Type B pancreatic cell (in vitro differentiated cells): ENCODE data around the gene NAGPA.

GRCh38 chr16:4886878-4887359 is 39.6 kb downstream of the UBN1 start:
- PRO-cap: no peak

GRCh38 chr16:4910713-4910986 is 26.3 kb downstream of the PPL start:
- PRO-cap: no peak

GRCh38 chr16:4924667-4925337 is 12.1 kb downstream of the PPL start:
- PRO-cap: no peak

- PRO-cap: bidirectional peak, plus-strand start at chr16:5033955, minus-strand start at chr16:5033914
Observed at GRCh38 chr16:5033752-5034079, at the start of gene NAGPA. NAGPA (minus strand) TSS chr16:5033935.

DNA sequence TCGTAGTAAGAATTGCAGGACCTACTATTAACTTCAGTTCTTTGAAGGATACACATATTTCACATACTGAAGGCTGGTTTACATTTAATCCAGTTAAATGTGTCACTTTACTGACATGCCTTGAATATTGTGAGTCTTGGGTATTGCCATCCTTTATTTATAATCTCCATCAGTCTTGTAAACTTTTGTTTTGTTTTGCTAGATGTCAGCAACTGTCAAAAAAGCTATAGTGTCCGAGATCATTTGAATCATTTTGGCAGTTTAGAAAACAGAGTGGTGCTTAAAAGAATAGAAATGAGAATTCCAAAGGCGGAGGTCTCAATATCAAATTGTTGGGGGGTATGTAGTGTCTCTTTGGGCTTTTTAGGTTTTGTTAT is 529.2 kb downstream of the RBFOX1 start:
- PRO-cap: no peak

- PRO-cap: no peak
Observed at GRCh38 chr16:8113151-8113516, 477.2 kb downstream of the TMEM114 start.

DNA sequence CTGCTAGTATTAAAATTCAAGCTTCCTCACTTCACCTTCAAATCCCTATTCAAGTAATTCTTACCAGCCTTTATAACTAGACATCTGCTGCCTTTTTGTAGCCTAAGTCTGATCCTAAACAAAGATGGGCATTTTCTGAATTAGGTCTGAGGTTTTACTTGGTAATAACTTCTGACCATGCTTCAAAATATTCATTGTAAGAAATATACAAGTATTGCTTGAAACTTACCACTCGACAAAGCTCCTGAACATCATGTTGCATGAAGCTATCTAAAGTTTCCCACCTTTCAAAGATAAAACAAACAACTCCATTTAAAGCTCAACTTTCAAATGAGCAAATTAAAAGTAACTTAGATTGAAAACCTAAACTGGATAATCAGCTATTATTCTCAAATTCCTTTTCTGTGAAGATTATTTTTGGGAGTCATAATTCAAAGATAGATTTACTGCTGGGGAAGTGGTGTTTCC is 34.2 kb downstream of the LITAFD start:
- PRO-cap: no peak

DNA sequence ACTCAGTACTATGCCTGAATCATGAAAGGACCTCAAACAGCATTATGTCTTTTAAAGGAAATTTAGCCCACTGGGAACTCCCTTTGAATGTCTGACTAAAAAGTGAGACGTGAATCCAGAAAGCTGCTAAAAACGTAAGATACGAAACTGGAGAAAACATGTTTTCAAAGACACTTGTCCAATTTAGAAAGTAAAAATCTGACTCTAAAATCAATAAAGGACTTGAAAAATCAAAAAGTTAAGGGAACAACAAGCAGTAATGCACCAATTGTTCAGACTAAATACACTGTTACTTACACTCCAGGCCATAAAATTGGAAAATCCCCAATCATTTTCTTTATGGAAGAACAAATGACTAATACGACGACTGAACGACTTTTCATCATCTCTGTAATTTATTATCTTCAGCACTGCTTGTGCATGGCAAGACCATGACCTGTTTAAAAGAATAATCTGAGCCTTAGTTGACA is 38.7 kb downstream of the LITAFD start:
- PRO-cap: no peak

DNA sequence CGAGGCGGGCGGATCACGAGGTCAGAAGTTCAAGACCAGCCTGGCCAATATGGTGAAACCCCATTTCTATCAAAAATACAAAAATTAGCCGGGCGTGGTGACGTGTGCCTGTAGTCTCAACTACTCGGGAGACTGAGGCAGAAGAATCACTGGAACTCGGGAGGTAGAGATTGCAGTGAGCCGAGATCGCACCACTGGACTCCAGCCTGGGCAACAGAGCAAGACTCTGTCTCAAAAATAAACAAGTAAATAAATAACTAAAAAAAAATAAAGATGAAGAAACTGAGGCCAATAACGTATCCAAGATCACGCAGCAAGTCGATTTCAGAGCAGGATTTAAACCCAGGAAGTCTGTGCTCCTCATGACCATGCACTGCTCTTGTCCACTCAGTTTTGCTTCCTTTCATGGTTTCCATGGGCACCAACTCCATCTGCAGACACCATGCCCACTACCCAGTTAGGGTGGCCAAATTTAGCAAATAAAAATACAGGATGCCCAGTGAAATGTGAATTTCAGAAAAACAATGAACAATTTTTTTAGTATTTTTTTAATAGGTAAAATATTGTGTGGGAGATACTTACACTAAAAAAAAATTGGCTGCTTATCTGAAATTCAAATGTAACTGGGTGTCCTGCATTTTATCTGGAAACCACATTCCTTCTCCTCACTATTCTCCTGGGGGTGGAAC is 40.1 kb upstream of the HAPSTR1 start:
- PRO-cap: no peak

DNA sequence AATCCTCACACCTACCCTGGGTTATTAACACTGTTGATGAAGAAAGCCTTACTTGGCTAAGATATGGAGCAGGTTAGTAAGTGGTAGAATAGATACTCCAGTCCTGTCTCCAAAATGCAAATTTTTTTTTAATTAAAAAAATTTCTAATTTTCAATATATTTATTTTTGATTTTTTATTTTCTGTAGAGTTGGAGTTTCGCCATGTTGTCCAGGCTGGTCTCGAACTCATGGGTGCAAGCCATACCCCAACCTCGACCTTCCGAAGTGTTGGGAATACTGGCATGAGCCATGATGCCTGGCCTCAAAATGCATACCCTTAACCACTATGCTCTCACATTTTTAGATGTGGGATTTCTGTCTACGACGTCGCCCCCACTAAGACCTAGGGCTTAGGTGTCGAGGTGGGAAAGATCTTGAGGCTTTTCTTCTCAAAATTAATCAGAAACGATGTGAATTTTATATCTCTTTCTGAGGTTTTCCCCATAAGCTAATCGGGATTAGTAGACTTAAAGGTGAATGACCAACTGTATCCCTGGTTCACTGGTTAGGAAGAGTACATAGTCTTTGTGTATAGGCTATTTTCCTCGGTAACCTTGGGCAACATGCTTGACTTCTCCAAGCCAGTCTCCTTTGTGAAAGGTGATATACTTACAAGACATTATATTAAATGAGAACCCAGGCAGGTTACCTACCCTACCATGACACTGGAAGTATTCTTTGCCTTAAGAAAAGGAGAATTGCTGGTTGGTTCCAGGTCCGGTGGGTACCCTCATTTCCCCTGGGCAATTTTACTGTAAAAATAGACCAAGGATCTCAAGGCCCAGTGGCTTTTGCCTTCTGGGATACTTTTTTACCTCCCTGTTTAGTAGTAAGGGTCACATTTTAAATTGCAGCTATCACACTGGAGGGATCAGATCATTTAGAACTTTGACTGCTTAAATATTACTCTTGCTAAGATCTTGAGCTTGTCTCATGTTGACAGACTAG is 17.0 kb downstream of the HAPSTR1 start:
- PRO-cap: no peak

GRCh38 chr16:9364510-9365022 is 273.1 kb downstream of the HAPSTR1 start:
- PRO-cap: no peak

DNA sequence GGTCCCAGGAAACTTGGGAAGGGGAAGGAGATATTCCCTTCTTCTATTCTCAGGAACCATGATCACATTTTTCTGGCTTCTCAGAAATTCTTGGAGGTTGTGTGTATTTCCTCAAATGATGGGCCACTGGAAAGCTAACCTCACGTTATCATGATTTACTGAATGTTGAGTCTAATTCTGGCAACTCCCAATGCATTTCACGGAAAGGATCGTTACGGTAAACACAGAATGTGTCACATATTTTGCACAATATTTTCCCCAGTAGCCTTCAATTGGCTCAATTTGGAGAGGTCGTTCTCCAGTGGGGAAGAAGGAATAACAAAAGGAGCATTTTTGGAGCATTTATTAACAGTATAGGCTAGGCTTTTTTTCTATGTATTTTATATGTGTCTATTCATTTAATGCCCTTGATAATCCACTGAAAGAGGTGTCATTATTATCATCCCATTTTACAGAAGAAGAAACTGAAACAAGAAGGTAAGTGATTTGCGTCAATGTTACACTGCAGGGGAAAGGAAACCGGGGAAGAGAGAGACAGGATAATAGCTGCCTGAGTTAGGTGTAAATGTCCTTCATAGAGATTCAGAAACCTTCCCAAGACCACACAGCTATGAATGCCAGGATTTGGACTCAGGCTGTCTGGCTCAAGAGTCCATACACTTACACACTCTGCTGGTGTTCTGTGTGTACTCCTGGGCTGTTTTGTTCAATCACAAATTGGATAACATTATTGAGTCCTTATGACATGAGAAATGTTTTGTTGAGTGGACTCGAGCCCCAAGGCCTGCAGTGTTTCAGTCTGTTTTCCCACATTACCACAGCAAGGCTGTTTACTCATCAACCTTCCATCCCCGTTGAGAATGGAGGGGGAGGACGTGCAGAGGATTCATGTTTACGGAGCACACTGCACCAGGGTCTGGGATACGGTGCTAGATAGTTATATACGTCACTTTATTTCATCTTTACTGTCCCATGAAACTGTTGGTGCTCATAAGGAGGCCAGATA is 450.6 kb downstream of the HAPSTR1 start:
- PRO-cap: no peak

GRCh38 chr16:10425864-10426397 is 40.1 kb downstream of the ATF7IP2 start:
- PRO-cap: no peak

DNA sequence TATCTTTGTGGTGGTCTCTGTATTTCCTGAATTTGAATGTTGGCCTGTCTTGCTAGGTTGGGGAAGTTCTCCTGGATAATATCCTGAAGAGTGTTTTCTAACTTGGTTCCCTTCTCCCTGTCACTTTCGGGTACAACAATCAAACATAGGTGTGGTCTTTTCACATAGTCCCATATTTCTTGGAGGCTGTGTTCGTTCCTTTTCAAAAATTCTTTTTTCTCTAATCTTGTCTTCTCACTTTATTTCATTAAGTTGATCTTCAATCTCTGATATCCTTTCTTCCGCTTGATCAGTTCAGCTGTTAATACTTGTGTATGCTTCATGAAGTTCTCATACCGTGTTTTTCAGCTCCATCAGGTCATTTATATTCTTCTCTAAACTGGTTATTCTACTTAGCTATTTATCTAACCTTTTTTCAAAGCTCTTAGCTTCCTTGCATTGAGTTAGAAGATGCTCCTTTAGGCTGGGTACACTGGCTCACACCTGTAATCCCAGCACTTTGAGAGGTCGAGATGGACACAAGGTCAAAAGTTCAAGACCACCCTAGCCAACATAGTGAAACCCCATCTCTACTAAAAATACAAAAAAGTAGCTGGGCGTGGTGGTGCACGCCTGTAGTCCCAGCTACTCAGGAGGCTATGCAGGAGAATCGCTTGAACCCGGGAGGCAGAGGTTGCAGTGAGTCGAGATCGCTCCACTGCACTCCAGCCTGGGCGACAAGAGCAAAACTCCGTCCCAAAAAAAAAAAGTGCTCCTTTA is 65.6 kb downstream of the ATF7IP2 start:
- PRO-cap: no peak

- PRO-cap: no peak
Observed at GRCh38 chr16:10514750-10515427, 65.5 kb downstream of the EMP2 start.

DNA sequence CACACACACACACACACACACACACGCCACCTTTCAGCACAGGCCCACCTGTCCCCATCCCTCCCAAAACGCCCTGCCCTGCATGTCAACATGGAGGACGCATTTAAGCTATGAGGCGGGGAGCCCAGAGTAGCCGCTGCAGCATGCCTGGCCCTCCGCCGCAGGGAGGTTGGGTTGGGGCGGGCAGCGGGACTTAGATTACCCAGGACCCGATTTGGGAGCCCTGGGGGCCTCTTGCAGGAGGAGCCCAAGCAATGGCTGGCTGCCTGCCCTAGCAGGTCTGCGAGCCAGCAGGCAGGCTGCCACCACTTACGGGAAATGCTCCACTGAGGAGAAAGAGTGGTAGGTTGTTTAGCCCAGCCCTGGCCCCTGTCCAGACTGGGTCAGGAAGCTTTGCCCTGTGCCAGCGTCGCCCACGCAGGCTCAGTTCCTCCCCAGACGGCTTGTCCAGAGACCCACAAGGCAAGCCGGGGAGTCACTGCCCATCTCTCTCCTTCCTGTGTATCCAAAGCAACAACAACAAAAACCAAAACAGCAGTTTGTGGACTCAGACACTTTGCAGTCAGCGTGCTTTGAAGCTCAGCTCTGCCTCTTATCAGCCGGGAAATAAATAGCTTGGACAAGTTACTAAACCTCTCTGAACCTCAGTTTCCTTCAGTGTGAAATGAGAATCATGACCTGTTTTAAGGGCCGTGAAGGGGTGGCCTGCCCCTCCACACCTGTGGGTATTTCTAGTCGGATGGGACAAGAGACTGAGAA is 10.3 kb upstream of the TVP23A start:
- PRO-cap: no peak

DNA sequence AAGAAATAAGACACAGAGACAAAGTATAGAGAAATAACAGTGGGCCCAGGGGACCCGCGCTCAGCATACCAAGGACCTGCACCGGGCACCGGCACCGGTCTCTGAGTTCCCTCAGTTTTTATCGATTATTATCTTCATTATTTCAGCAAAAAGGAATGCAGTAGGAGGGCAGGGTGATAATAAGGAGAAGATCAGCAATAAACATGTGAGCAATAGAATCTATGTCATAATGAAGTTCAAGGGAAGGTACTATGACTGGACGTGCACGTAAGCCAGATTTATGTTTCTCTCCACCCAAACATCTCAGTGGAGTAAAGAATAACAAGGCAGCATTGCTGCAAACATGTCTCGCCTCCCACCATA is 10.9 kb upstream of the TVP23A start:
- PRO-cap: no peak

DNA sequence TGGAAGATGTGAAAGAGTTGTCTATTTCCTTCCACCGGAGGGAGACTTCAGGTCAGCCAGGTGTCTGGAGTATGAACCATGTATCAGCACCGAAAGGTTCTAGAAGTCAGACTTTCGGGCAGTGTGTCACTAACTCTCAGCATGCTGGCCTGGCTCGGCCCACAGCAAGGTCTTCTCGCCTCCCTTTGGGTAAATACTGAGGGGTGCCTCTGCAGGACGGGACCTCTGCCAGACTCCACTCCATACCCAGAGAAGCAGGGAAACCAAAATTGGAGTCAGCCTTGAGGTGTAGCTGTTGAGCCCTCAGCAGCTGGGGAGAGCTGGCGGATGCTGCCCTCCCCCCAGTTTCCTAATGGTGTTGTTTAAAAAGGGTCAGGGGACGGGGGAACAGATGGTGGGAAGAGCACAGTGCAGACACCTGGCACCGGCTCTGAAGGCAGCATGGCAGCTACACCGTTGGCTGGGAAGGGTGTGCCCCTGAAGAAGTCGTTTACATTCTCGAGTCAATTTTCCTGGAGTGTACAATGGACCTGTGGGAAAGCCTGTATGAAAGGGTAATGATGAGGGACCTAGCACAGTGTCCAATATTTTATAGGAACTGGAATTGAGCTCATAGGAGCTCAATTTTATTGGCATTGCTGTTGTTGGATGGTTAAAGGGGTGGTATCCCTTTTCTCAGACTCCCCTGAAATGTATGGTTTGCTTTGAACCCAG is 679 bp downstream of the CIITA start:
- PRO-cap: no peak

DNA sequence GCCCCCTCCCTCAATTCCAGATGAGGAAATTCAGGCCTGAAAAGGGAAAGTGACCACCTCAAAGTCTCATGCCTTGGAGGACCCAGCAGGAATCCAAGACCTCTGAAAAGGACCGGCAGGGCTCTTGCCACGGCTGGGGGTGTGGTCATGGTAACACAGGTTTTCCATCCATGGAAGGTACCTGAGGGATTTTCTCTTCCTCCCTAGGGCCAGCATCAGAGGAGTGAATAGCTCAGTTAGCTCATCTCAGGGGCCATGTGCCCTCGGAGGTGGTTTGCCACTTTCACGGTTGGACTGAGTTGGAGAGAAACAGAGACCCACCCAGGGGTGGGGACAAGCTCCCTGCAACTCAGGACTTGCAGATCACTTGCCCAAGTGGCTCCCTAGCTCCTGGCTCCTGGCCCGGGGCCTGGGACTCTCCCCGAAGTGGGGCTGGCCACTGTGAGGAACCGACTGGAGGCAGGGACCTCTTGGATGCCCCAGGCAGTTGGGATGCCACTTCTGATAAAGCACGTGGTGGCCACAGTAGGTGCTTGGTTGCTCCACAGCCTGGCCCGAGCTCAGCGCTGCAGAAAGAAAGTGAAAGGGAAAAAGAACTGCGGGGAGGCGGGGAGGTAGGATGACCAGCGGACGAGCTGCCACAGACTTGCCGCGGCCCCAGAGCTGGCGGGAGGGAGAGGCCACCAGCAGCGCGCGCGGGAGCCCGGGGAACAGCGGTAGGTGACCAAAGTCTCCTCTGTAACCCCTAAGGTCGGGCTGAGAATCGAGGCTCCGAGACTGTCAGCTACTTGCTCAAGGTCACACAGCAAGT is 1.5 kb downstream of the CIITA start:
- PRO-cap: no peak

- PRO-cap: no peak
Observed at GRCh38 chr16:10931026-10931484, 11.2 kb downstream of the DEXI start.